Sternocleidomastoid (tissue), 1 donor: ENCODE results near the genes MOV10L1, PANX2 and ODF3B.

GRCh38 chr22:50089554-50090091, at the start of gene MOV10L1:
MOV10L1 (plus strand) TSS chr22:50090006.
- PRO-cap: no peak

GRCh38 chr22:50090092-50090423, 252 bp downstream of the MOV10L1 start:
- PRO-cap: no peak

DNA sequence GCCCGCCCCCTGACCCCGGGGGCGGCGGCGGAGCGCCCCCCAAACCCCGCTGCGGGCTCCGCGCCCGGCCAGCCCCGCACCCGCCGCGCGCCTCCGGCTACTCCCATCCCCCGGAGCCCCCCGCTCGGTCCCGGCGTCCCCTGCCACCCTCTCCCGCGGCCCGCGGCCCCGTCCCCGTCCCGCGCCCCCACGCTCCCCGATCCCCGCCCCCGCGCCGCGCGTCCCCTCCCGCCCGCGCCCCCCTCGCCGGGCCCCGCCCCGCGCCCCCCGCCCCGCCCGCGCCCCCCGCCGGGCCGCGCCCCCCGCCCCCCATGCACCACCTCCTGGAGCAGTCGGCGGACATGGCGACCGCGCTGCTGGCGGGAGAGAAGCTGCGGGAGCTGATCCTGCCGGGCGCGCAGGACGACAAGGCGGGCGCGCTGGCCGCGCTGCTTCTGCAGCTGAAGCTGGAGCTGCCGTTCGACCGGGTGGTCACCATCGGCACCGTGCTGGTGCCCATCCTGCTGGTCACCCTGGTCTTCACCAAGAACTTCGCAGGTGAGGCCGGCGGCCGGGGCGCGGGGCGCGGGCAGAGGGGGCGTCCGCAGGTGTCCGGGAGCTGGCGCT, at the start of gene PANX2:
PANX2 (plus strand) TSS at position 312 of the 606 bp plus-strand sequence.
- PRO-cap: no peak

DNA sequence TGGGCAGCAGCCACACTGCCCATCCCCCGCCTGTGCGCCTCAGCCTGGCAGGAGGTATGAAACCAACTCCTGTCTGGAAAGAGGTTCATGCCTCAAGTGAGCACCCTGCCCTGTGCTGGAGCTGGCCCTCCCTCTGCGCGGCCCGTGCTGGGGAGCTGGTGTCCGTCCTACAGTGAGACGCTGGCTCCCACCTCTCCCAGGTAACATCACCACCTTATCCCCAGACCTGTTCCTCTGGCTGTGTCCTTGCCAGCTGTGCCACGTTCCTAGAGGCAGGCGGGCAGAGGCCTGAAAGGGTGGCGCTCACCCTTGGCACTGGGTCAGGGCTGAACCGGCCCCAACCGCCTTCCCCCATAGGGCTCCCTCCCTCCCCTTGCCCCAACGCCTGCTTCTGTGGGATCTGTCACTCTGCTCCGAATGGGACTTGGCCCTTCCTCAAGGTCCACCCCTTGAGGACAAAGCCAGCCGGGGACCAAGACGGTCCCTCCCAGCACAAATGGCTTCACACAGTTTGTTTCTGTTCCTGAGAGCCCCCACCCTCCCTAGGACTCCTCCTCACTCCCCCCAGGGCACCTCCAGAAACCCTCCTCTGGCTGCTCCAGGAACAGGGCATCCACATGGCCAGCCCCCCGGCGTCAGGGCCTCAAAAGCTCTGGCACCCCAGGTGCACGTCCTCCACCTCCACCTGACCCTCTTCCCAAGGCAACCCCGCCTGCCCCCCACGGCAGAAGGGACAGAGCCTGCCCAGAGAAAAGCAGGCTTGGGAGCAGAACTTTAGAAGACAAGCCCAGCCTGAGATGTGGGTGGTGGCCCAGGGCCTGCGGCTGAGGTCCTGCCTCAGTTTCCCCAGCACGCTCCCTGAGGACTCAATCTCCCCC, 2.8 kb upstream of the TRABD start:
- PRO-cap: no peak

GRCh38 chr22:50192880-50193527, 7.3 kb downstream of the TRABD start:
- PRO-cap: no peak

- PRO-cap: no peak
Measured at GRCh38 chr22:50205403-50206049, 4.7 kb downstream of the SELENOO start.

- PRO-cap: bidirectional peak, plus-strand start at chr22:50306009, minus-strand start at chr22:50305872; unidirectional peak, plus-strand start at chr22:50306492
Measured at GRCh38 chr22:50305589-50306851, 1.4 kb downstream of the PLXNB2 start.

GRCh38 chr22:50360385-50361167, 17.4 kb downstream of the PPP6R2 start:
- PRO-cap: no peak

DNA sequence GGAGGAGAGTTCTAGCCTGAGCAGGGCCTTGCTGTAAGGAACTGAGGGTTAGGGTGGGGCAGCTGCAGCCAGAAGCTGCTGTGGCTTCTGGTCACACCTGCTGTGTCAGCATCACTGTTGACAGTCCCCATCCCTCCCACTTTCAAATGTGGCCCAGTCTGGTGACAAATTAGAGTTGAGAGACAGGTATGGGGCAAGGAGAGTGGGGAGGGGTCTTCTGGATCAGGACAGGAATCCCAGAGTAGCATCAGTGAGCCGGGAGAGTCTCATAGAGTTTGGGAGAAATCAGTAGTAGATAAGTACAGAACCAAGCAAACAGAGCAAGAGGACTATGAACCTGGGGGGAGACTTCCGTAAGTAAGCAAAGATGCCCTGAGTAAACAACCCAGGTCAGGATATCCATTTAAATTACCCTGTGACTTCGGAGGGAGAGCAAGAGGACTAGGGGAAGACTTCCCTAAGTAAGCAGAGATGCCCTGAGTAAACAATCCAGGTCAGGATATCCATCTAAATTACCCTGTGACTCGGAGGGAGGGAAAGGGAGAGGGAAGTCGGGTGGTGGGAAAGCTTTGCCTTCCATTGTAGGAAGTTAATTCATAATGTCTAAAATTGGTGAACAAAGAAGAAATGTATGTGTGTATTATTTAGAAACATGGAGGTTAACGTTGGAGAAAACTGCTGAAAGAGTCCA, 53.8 kb downstream of the PPP6R2 start:
- PRO-cap: no peak

DNA sequence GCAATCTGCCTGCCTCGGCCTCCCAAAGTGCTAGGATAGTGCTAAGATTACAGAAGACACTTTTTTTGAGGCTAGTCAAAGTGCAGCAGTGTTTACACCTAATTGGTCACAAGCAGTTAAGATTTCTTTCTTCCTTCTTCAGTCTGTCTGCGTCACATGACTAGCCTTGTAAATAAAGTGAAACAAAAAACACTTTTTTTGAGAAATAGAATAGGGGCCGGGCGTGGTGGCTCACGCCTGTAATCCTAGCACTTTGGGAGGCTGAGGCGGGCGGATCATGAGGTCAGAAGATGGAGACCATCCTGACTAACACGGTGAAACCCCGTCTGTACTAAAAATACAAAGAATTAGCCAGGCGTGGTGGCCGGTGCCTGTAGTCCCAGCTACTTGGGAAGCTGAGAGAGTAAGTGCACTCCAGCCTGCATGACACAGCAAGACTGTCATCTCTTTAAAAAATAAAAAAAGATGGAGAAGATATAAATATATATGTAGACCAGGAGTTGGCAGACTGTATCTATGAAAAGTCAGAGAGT, 55.7 kb downstream of the PPP6R2 start:
- PRO-cap: no peak

GRCh38 chr22:50462800-50463655, 11.8 kb downstream of the SBF1 start:
- PRO-cap: no peak

DNA sequence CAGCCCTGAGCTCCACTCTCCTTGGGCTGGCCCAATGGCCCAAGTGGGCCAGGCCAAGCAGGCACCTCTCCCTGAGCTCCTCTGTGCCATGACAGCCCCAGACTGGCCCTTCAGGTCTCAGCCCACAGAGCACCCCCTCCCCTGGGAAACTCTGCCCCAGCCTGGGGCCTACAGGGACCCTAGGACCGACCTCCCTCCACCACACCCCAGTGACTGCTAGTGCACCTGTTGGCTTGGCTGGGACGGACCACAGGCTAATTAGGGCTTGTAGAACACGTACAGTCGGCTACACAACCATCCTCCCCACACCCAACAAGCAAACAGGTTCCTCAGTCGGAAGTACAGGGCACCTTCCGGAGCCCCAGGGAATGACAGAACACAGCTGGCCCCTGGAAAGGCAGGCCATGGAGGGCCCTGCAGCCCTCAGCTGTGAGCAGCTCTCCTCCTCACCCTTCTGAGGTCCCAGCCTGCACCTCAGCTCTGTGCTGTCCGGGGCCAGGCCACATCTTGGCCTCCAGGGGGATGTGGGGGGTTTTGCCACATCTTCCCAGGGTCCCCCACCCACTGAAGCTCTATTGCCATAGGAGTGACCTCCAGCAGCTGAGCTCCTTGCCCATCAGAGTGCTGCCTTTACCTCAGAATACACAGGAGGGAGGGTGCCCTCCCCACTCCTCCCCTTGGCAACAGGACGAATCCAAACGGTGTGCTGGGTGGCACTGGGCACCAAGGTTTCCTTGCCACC, 4.2 kb downstream of the SBF1 start:
- PRO-cap: no peak

GRCh38 chr22:50523652-50523909, 1.8 kb downstream of the SCO2 start:
- PRO-cap: no peak

- PRO-cap: no peak
Measured at GRCh38 chr22:50524466-50524684, 1.0 kb downstream of the SCO2 start.

GRCh38 chr22:50532066-50532780, at the start of gene ODF3B:
ODF3B (minus strand) TSS chr22:50532498.
- PRO-cap: bidirectional peak, plus-strand start at chr22:50532261, minus-strand start at chr22:50532157; bidirectional peak, plus-strand start at chr22:50532665, minus-strand start at chr22:50532506